ENCODE data around the genes ECM1, ANXA9 and TNFAIP8L2.

DNA sequence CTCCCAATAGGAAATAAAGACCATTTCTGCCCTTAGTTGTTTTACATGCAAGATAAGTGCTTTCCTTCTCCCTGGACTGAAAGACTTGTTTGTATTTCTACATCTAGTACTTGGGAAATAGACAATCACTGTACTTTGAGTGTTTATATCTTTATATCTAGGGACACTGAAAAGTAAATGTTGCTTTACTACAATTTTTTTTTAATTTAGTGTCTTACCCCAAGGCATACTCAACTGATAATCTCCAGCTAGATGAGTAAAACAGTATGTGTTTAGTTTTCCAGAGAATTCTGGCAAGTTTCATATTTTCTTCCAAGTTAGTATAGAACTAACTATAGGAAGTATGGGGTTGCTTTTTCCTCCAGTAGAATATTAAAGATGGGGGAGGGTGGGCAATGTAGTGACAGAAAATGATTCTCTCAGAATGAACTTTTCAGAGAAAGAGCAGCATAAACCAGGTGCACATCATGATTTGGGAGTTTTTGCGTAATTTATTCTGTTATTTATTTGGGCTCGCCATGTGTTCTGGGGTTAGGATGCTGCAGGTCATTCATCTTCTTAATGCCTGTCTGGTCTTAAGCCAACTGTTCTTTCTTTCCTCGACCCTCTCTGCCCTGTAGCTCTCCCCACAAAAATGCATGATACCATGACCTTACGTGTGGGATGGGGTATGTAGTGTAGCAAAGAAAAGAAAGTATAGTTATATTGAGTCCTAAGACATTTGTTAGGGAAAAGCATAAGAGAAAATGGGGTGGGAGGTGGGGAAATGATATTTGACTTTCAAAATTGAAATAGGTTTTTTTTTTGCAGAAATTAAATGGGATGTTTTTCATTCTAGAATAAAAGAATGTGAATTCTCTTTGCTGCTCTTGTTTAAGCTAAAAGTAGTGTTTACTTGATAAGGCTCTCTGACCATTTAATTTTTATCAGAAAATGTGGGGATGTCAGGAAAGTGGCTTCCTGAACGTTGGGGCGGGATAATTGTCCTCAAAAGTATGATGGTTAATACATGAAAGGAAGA is 12.4 kb upstream of the TARS2 start:
- PRO-cap = no peak
- CAGE, long polyA plus RNA = no peak

DNA sequence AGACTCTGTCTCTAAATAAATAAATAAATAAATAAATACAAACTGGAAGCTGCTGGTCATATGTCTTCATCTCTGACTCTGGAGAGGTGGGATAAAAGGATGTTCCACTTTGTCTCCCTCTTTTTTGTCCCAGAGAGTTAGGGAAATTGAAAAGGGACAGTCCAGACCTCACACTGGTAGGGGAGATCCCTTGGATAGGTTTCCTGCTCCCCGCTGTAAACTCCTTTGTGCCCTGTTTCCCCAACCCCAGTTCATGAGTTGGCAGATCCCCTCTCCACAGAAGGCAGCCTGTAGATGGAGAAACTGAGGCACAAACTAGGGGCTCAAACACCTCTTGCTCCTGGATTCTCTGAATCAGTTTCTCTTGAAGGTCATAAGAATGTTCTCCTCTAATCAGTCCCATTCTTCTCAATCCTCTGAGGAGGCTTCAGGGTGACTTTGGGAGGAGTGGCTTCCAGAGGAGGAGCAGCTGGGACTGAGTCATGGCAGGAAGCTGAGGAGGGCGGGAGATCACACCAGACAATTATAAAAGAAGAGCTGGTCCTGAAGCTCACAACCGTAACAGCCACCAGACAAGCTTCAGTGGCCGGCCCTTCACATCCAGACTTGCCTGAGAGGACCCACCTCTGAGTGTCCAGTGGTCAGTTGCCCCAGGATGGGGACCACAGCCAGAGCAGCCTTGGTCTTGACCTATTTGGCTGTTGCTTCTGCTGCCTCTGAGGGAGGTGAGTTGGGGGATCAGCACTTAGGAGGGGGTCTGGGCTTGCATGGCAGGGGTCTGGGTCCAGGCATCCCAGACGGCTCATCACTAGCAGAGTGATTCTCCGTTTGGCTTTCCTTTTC is at the start of gene ECM1:
Gene ECM1, plus strand, starts transcription at position 555 of the 843 bp plus-strand sequence.
- PRO-cap = no peak
- CAGE, long polyA plus RNA = no peak

GRCh38 chr1:150562464-150563227 is 13.4 kb downstream of the ADAMTSL4 start:
- PRO-cap = bidirectional peak, plus-strand start at chr1:150563056, minus-strand start at chr1:150562746
- CAGE, long polyA plus RNA = no peak

DNA sequence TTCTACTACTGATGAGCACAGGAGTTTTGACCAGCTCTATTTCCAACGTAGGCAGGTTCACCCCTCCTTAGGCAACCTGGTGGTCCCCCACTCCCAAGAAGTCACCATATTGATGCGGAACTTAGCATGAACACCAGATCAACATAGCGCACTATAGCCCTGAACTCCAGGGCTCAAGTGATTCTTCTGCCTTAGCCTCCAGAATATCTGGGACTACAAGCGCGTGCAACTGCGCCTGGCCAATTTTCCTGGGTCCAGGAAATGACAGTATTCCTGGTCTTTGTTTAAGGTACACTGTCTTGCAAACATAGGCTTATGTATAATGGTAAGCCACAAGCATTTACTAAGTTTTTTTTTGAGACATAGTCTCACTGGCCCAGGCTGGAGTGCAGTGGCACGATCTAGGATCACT is 12.8 kb downstream of the MCL1 start:
- PRO-cap = no peak
- CAGE, long polyA plus RNA = no peak

DNA sequence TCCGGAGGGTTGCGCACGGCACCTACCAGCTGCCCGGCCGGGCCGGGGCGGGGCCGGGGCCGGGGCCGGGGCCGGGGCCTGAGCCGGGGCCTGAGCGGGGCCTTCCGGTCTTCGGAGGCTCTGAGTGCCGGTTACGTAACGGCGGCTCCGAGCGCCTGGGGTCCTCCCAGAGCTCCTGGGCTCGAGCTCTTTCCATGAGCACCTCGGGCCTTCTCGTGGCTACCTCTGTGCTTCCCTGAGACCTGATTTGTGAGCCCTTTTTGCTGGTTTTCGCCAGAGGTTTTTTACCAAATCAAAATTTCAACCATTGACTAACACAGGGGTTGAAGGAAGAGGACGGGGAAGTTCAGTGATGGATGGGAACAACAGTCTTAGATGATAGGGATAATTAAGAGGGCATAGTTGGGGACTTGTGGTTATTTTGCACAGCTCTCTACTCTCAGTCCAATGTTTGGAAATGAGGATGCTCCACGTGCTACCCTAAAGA is 357 bp upstream of the MCL1 start:
- PRO-cap = bidirectional peak, plus-strand start at position 132 of the sequence, minus-strand start outside the sequence
- CAGE, long polyA plus RNA = no peak

- PRO-cap = no peak
- CAGE, long polyA plus RNA = no peak
Observed at GRCh38 chr1:150580211-150580672, 832 bp upstream of the MCL1 start.

DNA sequence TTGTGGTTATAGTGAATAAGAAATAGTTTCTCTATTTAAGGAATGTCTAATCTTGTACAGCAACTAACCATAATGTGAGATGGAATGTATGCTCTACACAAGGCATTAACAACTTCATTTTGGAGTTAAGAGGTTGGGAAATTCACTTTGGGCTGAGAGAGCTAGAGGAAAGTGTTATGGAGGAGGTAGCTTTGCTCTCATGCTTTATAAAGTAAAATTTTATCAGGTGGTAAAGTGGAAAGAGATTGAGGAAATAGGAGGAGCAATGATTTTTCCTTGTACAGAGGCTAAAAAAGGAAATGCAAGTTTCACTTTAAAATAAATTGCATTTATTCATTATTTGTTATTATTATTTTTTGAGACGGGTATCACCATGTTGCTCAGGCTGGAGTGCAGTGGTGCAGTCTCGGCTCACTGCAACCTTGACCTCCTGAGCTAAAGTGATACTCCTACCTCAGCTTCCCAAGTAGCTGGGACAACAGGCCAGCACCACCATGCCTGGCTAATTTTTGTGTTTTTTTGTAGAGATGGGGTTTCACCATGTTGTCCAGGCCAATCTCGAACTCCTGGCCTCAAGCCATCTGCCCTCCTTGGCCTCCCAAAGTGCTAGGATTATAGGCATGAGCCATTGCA is 3.2 kb upstream of the MCL1 start:
- PRO-cap = no peak
- CAGE, long polyA plus RNA = no peak

- PRO-cap = no peak
- CAGE, long polyA plus RNA = no peak
Observed at GRCh38 chr1:150609410-150610534, 19.6 kb downstream of the ENSA start.

DNA sequence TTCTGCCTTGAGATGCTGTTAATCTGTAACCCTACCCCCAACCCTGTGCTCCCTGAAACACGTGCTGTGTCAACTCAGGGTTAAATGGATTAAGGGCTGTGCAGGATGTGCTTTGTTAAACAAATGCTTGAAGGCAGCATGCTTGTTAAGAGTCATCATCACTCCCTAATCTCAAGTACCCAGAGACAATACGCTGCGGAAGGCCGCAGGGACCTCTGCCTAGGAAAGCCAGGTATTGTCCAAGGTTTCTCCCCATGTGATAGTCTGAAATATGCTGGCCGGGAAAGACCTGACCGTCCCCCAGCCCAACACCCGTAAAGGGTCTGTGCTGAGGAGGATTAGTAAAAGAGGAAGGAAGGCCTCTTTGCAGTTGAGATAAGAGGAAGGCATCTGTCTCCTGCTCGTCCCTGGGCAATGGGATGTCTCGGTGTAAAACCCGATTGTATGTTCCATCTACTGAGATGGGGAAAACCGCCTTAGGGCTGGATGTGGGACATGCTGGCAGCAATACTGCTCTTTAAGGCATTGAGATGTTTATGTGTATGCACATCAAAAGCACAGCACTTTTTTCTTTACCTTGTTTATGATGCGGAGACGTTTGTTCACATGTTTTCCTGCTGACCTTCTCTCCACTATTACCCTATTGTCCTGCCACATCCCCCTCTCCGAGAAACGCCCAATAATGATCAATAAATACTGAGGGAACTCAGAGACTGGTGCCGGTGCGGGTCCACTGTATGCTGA is 5.8 kb upstream of the ENSA start:
- PRO-cap = no peak
- CAGE, long polyA plus RNA = no peak

DNA sequence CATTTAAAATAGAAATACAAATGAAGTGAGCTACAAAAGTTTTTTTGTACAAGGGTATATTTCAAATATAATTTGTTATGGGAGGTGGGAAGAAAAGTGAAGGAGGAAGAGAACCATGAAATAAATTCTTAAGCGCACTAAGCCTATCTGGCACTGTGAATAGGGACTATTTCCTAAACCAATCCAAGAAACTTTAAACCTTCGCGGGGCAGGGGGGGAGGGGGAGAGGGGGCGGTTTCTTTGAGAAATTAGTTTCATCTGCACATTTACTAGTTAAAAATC is 435 bp downstream of the GOLPH3L start:
- PRO-cap = no peak
- CAGE, long polyA plus RNA = no peak

GRCh38 chr1:150753235-150753938 is 12.2 kb downstream of the CTSS start:
- PRO-cap = no peak
- CAGE, long polyA plus RNA = no peak

- PRO-cap = no peak
- CAGE, long polyA plus RNA = no peak
Observed at GRCh38 chr1:150852302-150852735, 24.1 kb downstream of the ARNT start.

DNA sequence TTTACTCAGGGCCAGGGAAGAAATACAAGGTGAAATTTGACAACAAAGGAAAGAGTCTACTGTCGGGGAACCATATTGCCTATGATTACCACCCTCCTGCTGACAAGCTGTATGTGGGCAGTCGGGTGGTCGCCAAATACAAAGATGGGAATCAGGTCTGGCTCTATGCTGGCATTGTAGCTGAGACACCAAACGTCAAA is 16.6 kb downstream of the SETDB1 start:
- PRO-cap = unidirectional peak, plus-strand start at position 118 of the sequence
- CAGE, long polyA plus RNA = no peak

DNA sequence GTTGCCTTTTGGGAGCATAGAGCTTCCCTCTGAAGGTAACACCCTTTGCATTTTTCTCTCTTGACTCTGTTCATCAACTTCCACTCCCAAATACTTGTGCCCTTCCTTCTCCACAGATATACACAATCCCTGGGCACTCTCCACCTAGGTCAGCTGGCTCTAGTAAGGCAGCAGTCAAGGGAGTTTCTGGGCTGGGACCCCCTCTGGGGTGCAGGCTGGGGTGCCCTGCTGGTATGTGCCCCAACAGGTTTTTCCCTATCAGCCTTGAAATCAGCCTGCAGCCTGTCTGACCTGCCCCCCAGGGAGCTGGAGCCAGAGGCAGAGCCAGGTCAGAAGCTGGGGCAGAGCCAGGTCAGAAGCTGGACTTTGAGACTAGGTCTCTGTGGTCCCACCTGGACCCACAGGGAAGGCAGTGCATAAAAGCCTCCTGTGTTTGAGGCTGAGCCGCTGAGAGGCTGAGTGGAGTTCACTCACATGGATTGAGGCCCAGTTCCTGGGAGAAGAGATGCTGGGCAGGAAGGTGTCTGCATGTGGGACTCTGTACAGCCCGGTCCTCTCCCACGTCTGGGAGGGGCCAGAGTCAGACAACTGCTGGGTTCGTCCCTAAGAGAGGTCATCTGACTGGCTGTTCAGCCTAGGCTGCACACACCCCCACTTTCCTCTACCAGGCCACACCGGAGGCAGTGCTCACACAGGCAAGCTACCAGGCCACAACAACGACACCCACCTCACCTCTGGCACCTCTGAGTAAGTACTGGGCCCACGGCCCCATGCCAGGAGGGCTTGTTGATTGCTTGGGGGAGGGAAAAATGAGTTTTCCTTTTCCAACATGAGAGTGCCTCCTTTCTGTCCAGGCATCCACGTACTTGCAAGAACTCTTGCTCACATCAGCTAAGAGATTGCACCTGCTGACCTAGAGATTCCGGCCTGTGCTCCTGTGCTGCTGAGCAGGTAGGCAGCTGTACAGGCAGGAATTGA is at the start of gene ANXA9:
Gene ANXA9, plus strand, starts transcription at position 660 of the 978 bp plus-strand sequence.
- PRO-cap = no peak
- CAGE, long polyA plus RNA = no peak

- PRO-cap = no peak
- CAGE, long polyA plus RNA = no peak
Observed at GRCh38 chr1:151012915-151013516, 4.8 kb downstream of the PRUNE1 start.

- PRO-cap = no peak
- CAGE, long polyA plus RNA = no peak
Observed at GRCh38 chr1:151049775-151050278, 2.3 kb downstream of the C1orf56 start.

DNA sequence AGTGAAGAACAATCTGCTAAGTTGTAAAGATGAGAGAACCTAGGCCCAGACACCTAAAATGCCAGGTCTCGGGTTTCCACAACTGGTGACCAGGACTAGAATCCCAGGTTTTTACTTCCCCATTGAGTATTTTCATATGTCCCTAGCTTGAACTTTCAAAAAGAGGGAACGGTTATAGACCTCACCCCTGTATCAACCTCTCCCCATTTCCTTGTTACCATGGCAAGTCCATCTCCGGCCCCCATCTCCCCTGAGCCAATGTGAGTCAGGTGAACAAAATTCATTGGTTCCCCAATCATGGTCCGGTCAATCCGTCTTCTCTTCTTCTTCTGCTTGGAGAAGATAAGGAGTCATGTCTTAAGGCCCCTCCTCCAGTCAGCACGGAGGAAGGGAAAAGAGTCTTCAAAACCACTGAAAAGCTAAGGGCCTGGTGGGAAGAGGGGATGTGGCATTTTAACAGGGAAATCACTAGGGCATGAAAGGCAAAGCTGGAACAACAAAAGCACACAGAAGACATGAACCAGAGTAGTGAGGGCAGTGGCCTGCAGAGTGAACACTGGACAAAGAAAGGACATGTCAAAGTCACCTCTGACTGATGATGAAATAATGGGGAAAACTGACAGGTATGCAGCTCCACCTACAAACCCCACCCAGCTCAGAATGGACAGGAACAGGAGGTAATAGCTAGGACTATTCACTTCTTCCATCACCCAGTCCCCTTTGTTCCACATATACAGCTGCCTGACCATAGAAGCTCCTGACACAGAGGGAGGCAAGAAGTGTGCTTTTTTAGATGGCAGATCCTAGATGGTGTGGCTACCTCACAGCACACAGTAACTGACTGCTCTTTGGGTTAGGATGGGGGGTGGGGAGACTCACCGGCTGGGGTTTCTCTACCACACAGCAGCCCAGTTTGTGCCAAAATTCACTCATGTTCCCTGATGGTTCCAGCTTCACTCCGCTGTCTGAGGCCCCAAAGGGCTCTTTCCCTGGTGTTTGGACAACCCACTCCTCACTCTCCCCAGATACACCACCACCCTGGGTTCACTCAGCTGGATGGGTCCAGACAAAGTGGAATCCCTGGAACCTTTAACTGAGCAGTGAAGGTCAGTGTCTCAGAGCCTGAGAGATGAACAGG is 4.3 kb downstream of the CDC42SE1 start:
- PRO-cap = no peak
- CAGE, long polyA plus RNA = start-site peak on the plus strand centred at position 269 of the sequence, 101 bp wide, 14 and 25 reads in 2 replicates

DNA sequence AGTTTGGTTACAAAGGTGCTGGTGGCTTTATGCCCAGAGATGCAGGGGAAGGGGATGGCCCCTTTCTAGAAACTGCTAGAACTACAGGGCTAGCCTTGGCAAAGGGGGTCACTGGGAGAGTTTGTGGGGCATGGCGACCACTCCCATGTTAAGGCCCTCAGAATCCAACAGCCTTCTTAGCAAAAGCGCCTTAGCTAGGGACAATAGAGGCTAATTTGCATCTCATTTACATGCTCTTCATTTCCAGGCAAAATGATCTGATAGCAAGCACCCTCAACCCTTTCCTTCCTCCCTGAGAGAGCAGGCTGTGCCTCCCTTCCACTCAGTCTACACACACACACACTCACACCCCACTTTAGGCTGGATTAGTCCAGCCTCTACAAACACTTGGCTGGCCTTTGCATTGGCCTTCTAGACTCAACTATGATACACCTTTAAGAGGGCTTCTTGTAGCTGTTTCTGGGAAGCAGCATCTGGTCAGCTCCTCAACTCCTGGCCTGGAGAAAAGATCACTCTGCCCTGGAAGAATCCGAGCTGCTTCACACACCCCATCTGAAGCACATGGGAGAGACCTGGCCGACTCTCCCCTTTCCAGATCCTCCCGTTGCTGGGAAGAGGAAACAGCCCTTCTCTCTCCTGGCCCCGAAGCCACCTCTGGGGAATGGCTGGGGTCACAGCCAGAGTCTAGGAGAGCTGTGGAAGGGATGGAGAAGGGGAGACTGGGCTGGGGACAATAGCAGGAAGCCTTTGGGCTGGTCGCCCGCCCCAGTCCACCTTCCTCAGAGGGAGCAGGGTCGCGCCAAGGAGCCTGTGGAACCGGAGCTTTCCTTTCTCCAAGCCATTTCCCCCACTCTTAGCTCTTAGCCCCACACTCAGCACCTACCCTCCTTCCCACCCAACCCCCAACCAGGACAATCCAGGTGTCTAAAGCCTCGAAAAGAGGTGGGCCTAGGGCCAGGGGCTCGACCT is 1.6 kb downstream of the SEMA6C start:
- PRO-cap = no peak
- CAGE, long polyA plus RNA = no peak

- PRO-cap = unidirectional peak, plus-strand start at chr1:151156680
- CAGE, long polyA plus RNA = start-site peak on the plus strand at chr1:151156619-151156677, 375 and 790 reads in 2 replicates
Observed at GRCh38 chr1:151156422-151157507, at the start of gene TNFAIP8L2. Gene TNFAIP8L2, plus strand, starts transcription at chr1:151156649.

- PRO-cap = bidirectional peak, plus-strand start at chr1:151281462, minus-strand start at chr1:151281243; bidirectional peak, plus-strand start at chr1:151281809, minus-strand start at chr1:151281834; bidirectional peak, plus-strand start at chr1:151282299, minus-strand start at chr1:151282000
- CAGE, long polyA plus RNA = no peak
Observed at GRCh38 chr1:151281316-151282025, 628 bp upstream of the ZNF687 start.